Mesenchymal stem cell of Wharton's jelly (primary cell): ENCODE data around the genes FLAD1, LENEP, SCAMP3, CLK2 and PKLR.

- CAGE, long polyA plus RNA, result no peak
Observed at GRCh38 chr1:154866981-154867982, 2.8 kb downstream of the KCNN3 start.

GRCh38 chr1:154868980-154869764 lies 909 bp downstream of the KCNN3 start:
- CAGE, long polyA plus RNA, result no peak

DNA sequence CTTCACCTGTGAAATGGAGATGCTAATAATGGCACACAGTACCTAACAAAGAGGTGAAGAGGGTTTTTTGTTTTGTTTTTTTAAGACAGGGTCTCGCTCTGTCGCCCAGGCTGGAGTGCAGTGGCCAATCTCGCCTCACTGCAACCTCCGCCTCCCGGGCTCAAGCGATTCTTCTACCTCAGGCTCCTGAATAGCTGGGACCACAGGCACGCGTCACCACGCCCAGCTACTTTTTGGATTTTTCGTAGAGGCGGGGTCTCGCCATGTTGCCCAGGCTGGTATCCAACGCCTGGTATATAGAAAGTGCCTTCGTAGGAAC lies 541 bp downstream of the PMVK start:
- CAGE, long polyA plus RNA, result no peak

GRCh38 chr1:154937132-154938089 lies 892 bp upstream of the PMVK start:
- CAGE, long polyA plus RNA, result no peak

GRCh38 chr1:154941277-154941856 lies 4.8 kb upstream of the PMVK start:
- CAGE, long polyA plus RNA, result no peak

- CAGE, long polyA plus RNA, result no peak
Observed at GRCh38 chr1:154951892-154952732, 3.8 kb downstream of the PBXIP1 start.

DNA sequence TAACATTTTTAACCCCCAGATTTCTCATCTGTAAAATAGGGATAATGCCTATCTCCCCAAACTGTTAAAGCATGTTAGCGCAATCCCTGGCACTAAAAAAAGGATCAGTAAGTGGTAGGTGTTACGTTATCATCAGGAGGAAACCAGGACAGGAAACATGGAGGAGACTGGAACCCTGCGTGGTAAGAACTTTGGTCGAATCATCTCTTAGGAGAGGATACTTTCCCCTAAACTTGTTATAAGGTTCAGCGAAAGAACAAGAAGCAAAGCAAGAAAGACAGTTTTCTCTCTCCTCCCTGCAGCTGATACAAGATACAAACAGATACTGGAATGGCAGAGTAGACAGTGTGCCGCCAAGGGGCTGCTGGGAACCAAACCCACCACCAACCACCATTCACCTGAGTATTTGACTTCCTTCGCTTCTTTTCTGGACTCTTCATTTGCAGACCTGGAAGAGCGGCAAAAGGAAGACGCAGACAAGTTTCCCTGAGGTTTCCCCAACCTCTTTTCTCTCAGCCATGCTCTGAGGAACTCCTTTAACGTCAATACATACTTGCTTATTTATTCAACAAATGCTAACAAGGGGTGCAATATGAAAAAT lies 903 bp downstream of the PYGO2 start:
- CAGE, long polyA plus RNA, result no peak

DNA sequence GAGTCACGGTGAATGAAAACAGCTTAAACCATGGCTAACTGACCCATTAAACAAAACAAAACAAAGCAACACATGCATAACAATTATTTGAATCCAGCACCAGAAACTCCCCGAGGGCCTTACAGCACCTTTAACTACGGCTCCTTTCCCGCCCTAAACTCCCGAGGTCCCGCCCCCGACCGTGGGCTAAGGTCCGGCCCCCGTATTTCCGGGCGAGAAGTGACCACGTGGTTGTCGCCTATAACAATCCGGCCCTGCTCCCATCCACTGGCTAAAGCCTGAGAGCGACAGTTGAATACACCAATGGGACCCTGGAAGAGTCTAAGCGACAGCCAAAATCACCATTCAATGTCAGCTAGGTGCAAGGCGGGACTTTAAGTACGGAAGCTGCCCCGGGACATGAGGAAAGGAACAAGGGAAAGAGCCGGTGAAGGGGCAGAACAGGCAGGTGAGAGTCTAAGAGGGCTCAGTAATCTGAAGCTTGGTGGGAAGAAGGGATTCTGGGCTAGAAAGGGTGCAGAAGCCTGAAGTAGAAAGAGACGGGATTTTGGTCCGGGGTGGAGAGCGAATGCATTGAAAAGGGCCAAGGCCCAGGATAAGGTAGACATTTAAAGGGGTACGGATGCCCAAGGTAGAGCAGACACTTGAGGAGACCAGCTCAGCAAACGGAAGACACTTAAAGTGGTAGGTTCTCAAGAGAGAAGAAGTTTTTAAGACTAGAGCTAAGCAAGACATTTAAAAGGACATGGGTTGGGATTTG lies at the start of gene FLAD1:
TSS of gene FLAD1 (plus strand) at position 395 of the 760 bp plus-strand sequence.
- CAGE, long polyA plus RNA, result start-site peak on the plus strand centred at position 410 of the sequence, 51 bp wide, 930 and 154 reads in 2 replicates

DNA sequence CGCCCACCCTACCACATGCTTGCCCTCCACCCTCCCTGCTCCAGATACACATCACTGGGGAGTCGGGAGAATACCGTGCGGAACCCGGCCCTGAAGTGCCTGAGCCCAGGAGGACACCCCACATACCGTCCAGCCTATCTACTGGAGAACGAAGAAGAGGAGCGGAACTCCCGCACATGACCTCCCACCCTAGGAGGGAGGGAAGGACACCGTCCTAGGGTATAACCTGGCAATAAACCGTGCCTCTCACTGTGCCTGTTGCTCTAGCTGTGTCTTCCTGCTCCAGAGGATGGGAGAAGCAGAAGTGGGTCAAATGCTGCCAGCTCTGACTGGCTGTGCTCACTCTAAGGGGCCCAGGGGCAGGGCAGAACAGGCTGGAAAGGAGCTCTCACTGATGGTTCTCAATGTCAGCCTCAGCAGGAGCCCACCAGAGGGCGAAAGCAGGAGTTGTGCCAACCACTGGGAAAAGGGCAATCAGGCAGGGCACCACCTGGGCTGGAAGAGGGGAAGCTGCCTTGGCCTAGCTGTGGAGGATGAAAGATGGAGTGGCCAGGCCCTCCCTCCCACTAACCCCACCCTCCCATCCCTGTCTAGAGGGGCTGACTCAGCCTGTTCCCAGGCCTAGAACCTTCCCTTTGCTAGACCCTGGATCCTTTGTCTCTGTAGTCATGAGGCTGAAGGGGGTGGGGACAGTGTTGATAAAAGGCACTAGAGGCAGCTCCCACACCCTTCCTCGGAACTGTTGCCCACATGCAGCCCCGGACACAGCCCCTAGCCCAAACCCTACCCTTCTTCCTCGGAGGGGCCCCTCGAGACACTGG lies at the start of gene LENEP:
TSS of gene LENEP (plus strand) at position 729 of the 821 bp plus-strand sequence.
- CAGE, long polyA plus RNA, result no peak

GRCh38 chr1:155017903-155018164 lies 15.2 kb downstream of the ZBTB7B start:
- CAGE, long polyA plus RNA, result no peak

GRCh38 chr1:155079114-155079816 lies 628 bp downstream of the EFNA3 start:
- CAGE, long polyA plus RNA, result no peak

DNA sequence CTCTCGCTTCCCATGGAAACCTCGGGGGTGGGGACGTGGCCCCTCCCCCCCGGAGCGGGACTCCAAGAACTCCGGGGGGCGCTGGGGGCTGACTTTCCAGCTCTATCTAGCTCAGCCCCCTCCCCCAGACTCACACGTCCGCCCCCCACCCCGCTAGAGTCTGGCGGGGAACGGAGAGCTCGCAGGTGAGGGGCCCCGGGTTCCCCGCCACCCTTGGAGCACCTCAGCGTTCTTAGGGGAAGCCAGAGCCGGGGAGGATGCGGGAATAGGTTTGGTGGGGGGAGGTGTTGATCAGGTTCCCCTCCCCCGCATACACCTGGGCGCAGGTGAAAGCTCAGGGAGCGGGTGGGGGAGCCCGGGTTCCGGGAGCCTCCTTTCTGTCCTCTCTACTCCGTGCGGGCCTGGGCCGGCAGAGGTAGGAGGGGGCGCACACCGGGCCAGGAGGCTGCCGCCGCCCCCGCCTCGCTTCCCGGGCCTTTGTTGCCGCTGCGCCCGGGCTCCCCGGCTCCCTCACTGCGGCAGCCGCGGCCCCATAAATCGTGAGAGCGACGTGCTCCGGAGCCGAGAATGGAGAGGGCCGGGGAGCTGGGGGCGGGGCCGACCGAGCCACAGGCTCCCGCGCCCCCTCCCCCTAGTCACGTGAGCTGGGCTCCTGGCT lies 1.9 kb downstream of the EFNA3 start:
- CAGE, long polyA plus RNA, result no peak

- CAGE, long polyA plus RNA, result no peak
Observed at GRCh38 chr1:155133543-155134138, 2.0 kb upstream of the SLC50A1 start.

DNA sequence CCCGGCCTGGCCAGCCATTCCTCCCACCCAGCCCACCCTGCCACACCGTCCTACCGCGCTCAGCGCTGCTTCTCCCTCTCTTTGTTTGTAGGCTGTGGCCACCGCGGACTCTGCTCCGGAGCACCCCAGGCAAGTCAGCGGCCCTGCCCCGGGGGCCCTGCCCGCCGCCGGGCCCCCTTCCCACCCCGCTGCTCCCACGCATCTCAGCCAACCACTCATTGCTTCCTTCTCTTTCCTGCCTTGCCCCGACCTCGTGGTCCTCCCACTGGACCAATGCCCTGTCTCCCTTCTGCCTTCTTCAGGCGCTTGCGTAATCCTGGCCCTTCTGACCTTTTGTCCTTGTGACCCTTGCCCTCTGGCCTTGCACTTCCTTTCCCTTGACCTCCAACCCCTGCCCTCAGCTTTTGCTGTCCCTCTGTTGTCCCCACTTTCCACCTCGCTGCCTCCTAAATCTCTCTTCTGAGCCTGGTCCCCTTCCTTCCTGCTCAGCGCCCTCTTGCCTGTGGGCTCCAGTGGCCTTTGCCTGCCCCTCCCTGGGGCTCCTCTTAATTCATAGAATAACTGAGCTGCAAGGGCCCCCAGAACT lies 5.2 kb downstream of the TRIM46 start:
- CAGE, long polyA plus RNA, result no peak

GRCh38 chr1:155226252-155227267 lies 14.5 kb downstream of the GBA1 start:
- CAGE, long polyA plus RNA, result no peak

DNA sequence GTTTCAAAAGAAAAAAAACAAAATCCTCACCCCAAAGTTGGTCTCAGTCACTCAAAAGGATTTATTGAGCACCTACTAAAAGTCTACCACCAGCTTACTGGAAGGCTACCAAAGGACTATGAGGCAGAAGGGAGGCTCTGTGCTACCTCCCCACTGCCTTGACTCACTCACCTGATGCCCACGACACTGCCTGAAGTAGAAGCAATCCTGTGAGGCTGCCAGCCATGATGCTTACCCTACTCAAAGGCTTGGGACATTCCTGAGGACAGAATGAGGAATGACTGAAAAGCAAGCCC lies 642 bp downstream of the GBA1 start:
- CAGE, long polyA plus RNA, result no peak

GRCh38 chr1:155261729-155262857 lies at the start of gene SCAMP3:
TSS of gene SCAMP3 (minus strand) at chr1:155262360.
- CAGE, long polyA plus RNA, result start-site peak on the minus strand at chr1:155261827-155261917, 935 and 176 reads in 2 replicates; start-site peak on the minus strand at chr1:155262157-155262314, 459 and 496 reads in 2 replicates

- CAGE, long polyA plus RNA, result no peak
Observed at GRCh38 chr1:155272798-155273977, at the start of gene CLK2. TSS of gene CLK2 (minus strand) at chr1:155273504.

DNA sequence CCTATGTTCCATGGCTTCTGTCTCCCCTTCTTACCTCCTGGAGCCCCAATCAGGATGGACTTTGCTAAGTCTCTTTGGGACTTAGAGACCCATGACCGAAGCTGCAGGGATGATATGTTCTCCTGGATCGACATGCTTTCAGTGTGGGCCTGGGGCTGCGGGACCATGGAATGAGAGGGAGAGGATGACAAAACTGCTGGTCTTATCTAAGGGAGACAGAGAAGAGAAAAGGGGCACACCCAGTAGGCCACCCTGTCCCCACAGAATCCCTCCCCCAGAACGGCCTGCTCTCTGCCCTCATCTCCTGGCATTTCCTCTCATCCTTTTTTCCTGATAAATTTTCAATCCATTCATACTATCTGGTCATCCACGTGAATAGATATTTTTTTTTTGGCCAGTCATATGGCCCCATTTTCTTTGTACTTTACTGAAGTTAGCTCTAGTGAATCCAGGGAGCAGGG lies at the start of gene PKLR:
TSS of gene PKLR (minus strand) at position 177 of the 461 bp plus-strand sequence.
- CAGE, long polyA plus RNA, result no peak

DNA sequence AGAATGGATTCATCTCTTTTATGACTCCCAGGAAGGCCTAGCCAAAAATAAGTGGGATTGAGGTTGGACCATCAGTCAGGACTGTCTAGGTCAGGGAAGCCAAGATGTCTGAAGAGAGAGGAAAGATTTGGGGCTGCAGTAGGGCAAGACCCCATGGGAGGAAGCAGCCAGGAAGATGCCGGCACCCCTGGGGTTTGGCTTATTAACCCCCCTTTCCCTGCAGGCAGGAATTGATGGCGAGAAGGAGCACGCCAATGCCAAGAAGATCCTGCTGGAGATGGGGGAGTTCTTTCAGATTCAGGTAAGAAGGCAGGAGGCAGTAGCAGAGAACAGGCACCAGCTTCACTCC lies 1.3 kb upstream of the RUSC1 start:
- CAGE, long polyA plus RNA, result no peak